Foreskin fibroblast (primary cell): ENCODE data around the gene FGFR3.

DNA sequence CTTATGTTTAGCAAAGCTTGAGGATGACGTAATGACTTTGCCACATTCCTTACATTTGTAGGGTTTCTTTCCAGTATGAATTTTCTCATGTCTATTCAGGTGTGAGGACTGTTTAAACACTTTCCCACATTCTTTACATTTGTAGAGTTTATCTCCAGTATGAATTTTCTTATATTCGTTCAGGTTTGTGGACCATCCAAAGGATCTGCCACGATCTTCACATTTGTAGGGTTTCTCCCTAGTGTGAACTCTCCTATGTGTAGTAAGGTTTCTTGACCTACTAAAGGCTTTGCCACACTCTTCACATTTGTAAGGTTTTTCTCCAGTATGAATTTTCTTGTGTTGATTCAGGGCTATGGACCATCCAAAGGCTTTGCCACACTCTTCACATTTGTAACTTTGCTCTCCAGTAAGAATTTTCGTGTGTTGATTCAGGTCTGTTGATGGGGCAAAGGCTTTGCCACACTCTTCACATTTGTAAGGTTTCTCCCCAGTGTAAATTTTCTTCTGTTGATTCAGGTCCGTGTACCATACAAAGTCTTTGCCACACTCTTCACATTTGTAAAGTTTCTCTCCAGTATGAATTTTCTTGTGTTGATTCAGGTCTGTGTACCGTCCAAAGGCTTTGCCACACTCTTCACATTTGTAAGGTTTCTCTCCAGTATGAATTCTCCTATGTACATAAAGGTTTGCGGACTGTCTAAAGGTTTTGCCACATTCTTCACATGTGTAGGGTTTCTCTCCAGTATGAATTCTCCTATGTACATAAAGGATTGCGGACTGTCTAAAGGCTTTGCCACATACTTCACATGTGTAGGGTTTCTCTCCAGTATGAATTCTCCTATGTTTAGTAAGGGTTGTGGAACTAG is 56.7 kb downstream of the ZNF721 start:
- RRBS, result no CpG with 5 or more reads among the region's 8 CpGs

- RRBS, result no CpG with 5 or more reads among the region's 4 CpGs
Observed at GRCh38 chr4:472839-473223, 26.1 kb downstream of the ZNF721 start.

- RRBS, result no CpG with 5 or more reads among the region's 11 CpGs
Observed at GRCh38 chr4:679658-680069, 5.3 kb downstream of the MYL5 start.

DNA sequence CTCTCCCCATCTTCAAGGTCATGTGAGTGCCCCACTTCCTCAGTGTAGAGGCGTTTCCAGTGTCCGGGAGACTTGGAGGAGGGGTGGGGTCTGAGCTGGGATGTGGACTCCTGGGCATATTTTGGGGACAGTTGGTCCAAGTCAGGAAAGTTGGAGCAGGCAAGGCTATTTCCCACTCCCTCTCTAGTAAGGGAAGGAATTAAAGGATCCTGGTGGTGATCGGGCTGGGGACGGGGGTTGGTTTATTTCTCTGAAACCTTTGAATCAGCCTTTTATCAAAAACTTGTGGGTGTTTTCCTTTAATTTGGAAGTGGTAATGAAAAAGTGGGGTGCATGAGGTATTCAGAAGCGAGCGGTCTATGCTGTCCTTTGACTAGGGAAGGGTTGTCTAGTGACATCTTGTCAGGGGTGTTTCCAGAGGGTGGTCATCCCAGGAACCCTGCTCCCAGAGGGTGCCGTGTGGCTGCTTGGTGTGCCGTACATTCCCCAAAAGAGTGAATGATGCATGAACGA is 3.1 kb downstream of the PCGF3 start:
- RRBS, result no CpG with 5 or more reads among the region's 9 CpGs

DNA sequence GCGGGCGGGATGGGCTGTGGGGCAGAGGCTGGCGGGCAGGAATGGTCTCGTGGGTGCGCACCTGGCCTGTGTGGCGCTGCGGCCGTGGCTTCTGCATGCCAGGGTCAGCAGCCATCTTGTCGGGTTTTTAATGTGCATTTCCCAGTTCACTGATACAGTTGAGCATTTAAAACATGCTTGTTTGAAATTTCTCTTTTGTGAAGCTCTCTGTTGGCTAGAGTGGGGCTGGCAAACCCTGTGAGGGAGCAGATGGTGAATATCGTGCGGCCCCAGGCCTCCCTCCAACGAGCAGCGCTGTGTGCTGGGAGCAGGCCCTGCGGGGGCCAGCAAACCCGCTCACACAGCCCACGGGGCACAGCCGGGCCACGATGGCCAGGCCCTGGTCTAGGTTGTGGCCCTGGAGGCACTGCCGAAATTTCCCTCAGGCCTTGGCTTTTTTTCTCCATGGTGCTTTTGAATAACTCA is 20.5 kb downstream of the PCGF3 start:
- RRBS, result no CpG with 5 or more reads among the region's 19 CpGs

DNA sequence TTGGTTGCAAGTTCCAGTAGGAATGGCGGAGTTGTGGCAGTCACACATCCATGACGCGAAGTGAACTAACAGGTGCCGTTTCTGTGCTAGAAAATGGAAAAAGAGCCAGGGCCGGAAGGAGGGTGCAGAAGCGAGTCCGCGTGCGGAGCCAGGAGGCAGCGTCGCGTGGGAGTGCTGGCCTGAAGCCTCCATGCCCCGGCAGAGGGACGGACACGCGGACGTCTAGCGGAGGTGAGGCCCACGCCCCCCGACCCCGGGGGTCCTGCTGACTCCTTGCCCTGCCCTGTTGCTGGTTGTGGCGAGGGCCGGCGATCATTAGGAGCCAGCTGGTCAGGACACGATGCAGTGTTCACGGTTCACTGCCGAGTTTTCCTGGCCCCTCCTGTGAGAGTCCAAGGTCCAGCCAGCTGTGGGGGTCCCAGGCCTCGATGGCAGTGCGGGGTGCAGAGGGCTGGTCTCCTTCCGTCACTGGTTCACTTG is 25.3 kb downstream of the PCGF3 start:
- RRBS, result 97% methylated on average over 16 of the region's 30 CpGs

DNA sequence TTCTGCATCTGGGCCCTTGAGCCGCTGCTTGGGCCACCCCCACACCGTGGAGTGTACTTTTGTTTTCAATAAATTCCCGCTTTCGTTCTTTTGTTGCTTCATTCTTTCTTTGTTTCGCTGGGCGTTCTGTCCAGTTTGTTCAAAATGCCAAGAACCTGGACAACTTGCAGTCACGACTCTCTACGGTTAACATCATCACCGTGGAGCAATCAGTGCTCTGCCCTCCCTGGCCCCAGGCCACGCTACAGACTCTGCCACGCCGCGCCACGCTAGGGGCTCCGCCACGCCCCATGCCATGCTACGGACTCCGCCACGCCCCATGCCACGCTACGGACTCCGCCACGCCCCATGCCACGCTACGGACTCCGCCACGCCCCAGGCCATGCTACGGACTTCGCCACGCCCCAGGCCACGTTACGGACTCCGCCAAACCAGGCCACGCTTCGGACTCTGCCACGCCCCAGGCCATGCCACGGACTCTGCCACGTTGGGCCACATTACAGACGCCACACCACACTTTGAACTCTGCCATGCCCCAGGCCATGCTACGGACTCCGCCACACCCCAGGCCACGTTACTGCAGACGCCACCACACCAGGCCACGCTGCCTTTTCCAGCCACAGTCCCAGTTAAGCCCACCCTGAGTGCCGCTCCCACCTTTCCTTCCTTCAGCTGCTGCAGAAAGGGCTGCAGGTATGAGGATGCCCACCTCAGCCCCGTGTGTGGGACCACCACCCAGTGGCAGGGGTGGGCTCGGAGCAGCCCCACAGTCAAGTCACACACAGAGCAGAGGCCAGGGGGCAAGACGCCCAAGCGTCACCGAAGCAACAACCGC is 26.7 kb downstream of the GAK start:
- RRBS, result no CpG with 5 or more reads among the region's 51 CpGs

DNA sequence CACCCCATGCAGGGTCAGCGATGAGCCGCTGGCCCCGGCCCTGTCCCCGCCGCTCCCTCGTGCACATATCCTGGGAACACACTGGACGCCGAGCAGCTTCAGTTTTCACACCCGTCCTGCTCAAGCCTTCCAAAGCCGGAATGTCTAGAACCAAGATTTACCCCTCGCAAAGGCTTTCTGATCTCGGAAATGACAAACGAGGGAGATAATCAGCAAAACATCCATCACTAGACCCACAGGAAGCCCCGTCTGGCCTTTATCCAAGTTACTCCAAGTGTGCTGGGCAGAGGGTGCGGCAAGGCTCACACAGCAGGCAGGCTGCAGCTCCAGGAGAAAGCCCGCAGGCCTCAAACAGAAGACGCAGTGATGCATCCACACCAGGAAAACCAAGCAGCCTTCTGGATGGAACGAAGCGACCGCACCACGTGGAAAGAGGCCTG is 24.1 kb downstream of the GAK start:
- RRBS, result 81% methylated on average over 3 of the region's 21 CpGs

DNA sequence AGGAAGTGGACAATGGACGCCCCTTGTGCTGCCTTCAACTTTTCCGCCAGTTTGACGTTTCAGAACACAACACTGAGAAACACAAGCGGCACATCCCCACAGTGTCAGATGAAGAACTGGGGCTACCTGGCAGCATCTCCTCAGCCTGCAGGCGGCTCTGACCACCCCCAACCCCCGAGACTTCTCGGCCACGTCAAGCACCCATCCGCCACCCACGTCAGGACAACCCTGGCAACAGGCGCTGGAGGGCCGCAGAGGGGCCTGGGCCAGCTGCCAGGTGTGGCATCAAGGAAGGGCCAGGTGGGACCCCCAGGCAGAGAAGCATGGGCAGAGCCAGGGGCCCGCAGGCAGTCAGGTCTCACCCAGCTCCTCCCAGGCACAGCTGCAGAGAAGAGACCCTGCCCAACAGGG is 22.3 kb downstream of the GAK start:
- RRBS, result no CpG with 5 or more reads among the region's 13 CpGs

- RRBS, result 72% methylated on average over 4 of the region's 14 CpGs
Observed at GRCh38 chr4:924408-924860, 7.7 kb downstream of the GAK start.

- RRBS, result 93% methylated on average over 3 of the region's 23 CpGs
Observed at GRCh38 chr4:1021554-1022205, 10.3 kb downstream of the FGFRL1 start.

DNA sequence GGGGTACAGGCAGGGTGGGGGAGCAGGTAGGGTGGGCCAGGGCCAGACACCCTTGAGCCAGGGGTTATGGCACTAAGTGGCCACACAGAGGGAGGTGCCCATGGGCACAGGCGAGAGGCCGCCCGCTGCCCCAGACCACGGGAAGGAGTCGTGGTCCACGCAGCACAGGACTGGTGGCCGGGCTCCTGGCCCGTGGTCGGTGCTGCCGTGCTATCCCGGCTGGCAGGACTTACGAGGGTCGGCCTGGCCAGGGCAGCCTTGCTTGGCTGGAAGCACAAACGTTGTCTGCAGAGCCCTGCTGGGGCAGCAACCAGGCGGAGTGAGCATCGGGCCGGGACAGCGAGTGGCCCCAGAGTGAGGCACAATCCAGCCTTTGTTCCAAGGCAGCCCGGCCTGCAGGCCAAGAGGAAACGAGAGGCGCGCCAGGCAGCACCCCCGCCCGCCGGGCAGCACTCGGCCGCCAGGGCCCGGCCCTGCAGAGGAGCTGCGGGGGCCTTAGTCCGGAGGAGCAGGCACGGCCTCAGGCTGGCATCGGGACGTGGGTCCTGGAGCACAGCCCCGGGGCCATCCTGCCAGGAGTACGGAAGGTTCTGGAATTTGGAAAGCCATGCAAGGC is 24.0 kb downstream of the FGFRL1 start:
- RRBS, result 81% methylated on average over 11 of the region's 35 CpGs

GRCh38 chr4:1244029-1245000 is 4.6 kb downstream of the CTBP1 start:
- RRBS, result 56% methylated on average over 13 of the region's 33 CpGs

GRCh38 chr4:1246163-1246866 is 2.6 kb downstream of the CTBP1 start:
- RRBS, result 71% methylated on average over 6 of the region's 21 CpGs

GRCh38 chr4:1249562-1250567 is 935 bp upstream of the CTBP1 start:
- RRBS, result 24% methylated on average over 6 of the region's 61 CpGs

- RRBS, result no CpG with 5 or more reads among the region's 8 CpGs
Observed at GRCh38 chr4:1345903-1346154, 1.2 kb upstream of the UVSSA start.

GRCh38 chr4:1346155-1346834 is 713 bp upstream of the UVSSA start:
- RRBS, result 2% methylated on average over 33 of the region's 75 CpGs

DNA sequence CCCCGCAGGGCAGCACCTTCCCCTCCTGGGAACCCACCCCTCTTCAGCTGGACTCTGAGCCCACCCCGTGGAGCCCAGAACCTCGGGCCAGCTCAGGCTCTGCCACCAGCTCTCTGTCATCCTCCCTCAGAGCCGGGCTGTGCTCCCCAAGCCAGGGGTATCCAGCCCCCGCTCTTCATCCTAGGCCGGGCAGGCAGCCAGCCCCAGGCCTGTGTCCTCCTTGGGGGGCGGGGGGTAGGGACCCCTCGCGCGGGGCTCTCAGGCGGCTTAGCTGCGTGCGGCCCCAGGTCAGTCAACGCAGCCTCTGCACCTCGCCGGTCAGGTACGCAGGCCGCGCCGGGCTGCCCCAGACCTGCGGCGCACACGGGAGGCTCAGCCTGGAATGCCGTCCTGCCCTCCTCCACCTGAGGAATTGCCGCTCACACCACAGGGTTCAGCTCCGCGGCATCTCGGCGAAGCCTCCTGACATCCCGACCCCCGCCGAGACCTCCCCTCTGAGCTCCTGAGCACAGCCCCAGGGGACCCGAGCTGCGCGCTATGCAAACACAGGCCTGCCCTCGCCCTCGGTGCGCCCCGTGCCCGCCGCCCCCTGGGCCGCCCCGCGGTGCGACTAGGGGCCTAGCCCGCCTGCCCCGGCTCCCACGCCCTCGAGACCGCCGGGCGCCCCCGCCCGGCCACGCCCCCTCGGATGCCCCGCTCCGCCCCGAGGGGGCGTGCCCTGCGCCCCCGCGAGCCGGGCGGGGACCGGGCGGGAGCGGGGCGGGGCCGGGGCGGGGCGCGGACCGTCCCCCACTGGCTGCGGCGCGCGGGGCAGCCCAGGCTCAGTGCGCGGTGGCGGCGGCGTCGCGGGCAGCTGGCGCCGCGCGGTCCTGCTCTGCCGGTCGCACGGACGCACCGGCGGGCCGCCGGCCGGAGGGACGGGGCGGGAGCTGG is at the start of gene FGFR3:
Gene FGFR3 (plus strand): TSS at position 824 of the 933 bp plus-strand sequence.
- RRBS, result 5% methylated on average over 30 of the region's 100 CpGs

- RRBS, result no CpG with 5 or more reads among the region's 28 CpGs
Observed at GRCh38 chr4:1826653-1827331, 29.2 kb downstream of the LETM1 start.

DNA sequence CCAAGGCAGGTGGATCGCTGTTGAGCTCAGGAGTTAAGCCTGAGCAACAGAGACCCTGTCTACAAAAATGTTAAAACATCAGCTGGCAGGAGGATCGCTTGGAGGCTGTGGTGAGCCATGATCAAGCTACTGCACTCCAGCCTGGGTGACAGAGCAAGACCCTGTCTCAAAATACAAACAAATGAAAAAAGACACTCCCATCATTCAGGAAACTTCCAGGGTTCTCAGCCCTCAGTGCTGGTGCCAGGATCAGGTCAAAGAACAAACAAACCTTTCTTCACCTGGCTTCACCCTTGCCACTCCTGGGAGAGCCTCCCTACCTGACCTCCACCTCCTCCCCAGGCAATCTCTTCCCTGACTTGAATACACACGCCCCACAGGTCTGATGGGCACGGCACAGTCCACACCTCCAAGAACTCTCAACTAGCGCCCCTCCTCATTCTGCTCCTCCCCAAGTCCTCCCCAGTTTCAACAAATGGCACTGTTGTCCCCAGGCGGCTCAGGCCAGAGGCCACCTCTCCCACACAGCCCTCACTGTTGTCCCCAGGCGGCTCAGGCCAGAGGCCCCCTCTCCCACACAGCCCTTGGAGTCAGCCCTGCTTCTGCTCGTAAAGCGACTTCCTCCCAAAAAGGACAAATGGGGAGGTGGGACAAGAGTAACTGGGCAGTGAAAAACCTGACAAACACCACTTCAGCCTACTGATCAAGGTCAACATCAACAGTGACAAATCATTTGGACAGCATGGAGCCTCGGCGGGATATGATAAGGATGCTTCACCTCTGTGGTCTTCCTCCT is 3.1 kb downstream of the LETM1 start:
- RRBS, result no CpG with 5 or more reads among the region's 11 CpGs